Metastatic Lung Carcinoma in the Adrenal Gland (tissue), 1 donor: Measurements from ENCODE around the gene POU2AF2.

DNA sequence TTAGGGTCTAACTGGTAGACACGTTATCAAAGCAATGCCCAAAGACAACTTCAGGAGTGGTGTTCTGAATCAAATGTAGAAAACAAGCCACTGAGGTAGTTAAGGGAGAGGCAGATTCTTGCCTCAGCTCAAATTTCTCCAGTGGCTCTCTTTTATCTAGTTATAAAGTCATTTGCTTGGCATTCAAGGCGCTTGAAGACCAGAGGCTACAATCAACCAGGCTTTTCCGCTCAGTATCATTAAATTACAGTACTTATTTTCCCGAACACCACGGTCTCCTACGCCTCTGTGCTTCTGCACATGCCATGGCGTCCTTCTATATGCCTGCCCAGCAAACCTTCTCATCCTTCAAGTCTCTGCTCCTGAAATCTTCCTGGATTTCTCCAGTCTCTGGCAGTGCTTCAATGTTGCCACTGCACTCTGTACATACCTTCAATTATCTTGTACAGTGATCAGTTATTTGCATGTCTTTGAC lies 1.5 kb downstream of the POGLUT3 start:
- PRO-cap, result no peak

DNA sequence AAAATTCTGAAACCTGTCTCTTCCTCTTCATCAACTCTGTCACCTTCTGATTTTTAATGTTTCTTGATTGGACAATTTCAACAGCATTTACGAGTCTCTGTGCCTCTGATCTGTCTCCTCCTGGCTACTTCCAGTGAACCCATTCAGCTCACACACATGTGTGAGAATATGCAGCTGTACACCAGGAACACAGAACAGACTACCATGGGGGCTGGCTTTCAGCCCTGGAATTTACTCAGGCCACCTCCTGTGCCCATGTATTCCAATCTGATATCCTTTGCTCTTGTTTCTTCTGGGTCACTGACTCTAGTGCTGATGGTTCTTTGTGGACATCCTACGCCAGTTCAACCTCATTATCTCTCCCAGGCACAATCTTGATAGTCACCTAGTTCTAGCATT lies 23.1 kb upstream of the ZC3H12C start:
- PRO-cap, result no peak

- PRO-cap, result no peak
Measured at GRCh38 chr11:110093463-110093631, 155 bp downstream of the ZC3H12C start.

DNA sequence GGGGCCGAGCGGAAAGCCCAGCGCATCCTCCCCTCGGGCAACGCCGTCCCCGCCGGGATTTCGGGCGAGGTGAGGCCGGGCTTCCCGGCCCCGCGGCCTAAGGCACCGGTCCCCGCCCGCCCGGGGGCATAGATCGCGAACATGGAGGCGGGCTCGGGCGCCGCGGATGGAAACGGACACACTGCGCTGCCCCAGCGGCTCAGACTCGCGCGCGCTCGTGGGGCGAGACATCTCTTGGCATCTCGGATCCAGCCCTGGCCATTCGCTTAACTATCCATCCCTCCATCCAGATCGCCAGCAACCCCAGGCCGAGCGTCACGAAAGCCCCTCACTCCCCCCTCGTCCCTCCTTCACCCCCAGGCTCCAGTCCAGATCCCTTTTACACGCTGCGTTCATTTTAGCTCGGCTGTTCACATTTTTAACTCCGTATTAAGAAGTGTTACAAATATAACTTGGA lies 468 bp downstream of the ZC3H12C start:
- PRO-cap, result bidirectional peak, plus-strand start at position 129 of the sequence, minus-strand start at position 143 of the sequence

DNA sequence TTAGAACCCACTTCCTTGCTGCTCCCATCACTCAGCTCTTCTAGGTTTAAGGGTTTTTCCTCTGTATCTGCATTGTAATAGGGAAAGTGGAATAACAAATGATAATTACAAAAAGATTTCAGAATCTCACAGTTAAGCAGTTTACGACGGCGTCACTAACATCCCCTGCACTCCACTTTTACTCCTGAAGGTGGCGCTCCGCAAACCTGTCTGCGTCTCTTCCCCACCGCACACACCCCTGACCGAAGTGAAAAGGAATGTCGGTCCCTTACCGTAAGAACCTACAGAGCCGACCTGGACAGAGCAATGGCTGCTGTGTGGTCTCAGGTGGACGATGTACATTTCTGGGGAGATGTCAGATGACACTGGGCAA lies 80.9 kb downstream of the ZC3H12C start:
- PRO-cap, result no peak

DNA sequence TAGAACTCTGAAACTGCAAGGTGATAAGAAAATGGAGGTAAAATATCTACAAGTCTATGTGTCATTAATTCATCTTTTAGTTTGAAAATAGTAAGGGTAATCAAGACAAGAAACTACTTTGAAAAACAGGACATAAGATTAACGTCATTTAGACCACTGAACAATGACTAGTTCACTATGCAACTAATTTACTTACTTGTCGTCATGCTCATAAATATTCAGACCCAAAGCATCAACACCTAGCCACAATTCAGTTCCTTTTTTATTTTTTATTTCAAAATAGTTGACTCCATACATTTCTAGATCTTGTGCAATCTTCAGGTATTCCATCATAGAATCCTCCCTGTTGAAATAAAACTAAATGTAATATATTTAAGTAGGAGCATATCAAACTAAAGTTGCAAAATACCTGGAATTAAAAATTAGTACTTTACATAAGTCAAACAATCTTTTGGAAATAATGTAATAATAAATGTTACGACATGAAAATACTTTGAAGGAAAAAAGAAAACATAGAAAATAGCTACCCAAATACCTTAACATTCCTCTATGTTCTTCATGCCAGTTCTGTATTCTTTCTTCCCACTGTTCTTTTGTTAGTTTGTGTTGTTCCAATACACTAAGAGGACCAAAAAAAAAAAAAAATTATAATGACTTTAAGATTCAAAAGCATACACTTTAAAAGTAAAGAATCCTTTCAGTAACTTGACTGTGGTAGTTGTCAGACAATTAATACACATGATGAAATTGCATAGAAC lies 38.7 kb downstream of the RDX start:
- PRO-cap, result no peak

DNA sequence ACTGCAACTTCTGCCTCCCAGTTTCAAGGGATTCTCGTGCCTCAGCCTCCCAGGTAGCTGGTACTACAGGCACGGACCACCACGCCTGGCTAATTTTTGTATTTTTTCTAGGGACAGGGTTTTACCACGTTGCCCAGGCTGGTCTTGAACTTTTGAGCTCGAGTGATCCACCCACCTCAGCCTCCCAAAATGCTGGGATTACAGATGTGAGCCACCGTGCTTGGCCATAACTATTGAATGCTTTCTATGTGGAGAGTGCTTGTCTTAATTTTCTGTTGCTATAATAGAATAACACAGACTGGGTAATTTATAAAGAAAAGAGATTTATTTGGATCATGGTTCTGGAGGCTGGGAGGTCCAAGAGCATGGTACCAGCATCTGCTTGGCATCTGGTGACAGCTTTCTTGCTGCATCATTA lies 34.2 kb downstream of the FDX1 start:
- PRO-cap, result no peak

DNA sequence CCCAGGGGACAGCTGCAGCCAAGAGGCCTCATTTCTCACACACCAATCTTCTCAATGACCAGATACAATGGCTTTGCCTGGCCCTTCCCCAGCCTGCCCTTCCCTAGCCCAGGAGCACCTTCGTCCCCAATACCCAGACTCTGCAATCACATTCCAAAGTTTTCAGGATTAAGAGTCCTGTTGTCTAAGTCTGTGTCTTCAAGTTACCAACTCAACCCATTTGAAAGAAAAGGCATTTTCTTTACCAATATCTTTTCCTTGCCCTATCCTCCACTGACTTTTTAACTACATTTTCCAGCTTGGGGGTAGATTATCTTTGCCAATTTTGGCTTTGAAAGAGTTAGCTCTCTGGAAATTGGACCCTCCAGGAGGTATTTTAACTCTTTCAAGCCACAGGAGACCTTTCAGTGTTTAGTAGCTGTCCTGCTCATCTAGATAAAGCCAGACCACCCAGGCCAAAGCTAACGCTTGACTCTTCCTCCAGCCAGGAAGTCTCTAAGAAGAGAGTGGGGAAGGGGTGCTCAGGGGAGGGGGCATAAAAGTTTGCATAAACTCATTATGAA lies 235.2 kb upstream of the ARHGAP20 start:
- PRO-cap, result no peak

GRCh38 chr11:111245654-111245998 lies at the start of gene POU2AF2:
TSS of gene POU2AF2 (plus strand) at chr11:111245725.
- PRO-cap, result no peak

- PRO-cap, result no peak
Measured at GRCh38 chr11:111283810-111284644, 14.3 kb upstream of the POU2AF3 start.

DNA sequence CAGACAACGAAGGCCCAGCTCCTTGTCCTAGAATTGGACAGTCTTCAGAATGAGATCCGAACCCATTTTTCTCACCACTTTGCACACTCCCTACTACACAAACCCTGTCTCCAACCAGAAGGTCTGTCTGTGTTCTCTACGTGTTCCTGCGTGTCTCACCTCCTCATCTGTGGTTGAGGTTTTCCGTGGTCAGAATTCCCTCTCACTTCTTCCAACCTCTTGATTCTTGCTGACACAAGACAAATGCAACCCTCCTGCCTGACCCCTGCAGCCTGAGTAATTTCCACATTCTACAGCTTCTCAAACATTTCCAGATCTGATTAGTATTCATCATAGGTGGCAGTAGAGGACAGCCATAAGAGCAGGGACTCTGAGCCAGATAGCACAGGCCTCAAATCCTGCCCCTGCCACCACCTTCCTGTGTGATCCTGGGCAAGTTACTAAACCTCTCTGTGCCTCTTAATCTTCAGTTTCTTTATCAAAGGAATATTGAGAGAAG lies 19.9 kb downstream of the POU2AF1 start:
- PRO-cap, result no peak

GRCh38 chr11:111725713-111726890 lies 40.1 kb downstream of the PPP2R1B start:
- PRO-cap, result no peak

DNA sequence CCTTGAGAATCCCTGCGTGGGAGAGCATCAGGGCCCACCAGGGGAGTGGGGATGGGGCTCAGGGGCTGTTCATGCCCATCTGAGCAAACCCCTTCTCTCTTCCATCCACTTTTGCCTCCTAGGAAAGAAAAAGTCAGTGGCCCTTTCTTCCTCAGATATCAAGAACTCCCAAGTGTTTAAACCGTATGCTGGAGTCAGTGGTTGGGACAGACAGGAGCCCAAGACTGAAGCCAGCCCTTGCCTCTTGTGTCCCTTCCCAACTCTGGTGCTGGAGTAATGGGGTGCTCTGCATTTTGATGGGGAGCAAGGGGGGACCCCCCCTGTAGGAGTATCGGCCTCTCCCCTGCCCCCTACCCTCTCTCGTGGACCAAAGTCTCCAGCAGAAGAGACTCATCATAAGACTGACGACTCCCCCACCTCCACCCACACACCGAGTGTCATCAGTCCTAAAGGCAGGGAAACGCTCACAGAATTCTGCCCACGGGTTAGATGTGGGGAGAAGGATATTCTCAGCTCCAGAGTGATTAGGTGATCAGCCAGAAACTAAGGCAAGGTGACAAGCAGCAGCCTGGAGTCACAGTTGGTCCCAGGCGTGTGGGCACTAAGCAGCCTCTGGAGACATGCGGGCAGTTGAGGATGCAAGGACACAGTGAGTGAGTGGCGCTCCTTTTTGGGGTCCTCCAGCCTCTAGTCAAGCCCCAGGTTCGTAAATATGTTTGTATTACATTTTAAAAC lies 38.8 kb downstream of the PPP2R1B start:
- PRO-cap, result no peak

GRCh38 chr11:111940731-111941185 lies 3.6 kb downstream of the DIXDC1 start:
- PRO-cap, result no peak

DNA sequence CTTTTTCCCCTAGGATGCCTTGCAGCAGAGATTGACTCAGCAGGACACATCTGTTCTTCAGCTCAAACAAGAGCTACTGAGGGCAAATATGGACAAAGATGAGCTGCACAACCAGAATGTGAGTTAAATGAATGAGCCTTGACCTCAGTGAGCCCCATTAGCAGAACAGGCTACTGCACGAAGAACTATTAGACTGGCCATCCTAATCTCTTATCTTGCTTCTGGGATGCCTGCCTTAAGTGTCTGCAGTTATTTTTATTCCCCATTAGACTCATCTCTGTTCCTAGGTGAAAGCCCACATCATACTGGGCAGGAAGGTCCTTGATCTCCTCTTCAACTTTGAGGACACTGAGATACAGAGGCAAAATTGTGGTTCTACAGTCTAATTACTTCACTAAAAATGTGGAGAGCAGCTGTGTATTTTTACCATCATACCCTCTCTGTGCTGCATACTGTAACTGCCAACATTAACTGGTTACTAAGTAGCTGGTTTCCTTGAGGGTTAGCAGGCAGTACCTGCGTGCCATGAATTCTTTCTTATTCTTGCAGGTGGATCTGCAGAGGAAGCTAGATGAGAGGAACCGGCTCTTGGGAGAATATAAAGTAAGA lies 32.7 kb upstream of the DLAT start:
- PRO-cap, result no peak

- PRO-cap, result no peak
Measured at GRCh38 chr11:112017543-112018260, 7.5 kb upstream of the DLAT start.

DNA sequence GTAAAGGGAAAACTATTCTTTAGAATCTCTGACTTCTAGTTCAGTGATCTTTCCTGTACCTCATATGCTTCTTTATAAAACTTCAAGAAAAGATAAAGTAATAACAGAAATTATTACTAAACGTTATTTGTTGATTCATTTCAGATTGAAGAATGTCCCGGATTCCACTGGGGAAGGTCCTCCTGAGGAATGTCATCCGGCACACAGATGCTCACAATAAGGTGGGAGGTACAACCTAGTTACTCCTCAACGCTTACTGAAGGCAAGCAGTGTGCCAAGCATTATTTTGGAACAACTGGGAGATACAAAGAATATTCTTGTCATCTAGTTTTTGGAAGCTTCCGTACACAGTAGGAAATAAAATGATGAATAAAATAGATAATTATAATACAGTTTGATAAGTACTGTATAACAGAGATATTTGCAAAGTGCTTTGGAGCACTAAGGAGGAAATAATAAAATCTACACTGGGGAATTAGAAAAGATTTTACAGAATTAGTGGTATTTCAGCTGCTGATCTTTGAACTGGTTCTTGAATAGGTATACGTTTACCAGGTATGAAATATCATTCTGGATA lies 1.4 kb downstream of the NKAPD1 start:
- PRO-cap, result no peak

DNA sequence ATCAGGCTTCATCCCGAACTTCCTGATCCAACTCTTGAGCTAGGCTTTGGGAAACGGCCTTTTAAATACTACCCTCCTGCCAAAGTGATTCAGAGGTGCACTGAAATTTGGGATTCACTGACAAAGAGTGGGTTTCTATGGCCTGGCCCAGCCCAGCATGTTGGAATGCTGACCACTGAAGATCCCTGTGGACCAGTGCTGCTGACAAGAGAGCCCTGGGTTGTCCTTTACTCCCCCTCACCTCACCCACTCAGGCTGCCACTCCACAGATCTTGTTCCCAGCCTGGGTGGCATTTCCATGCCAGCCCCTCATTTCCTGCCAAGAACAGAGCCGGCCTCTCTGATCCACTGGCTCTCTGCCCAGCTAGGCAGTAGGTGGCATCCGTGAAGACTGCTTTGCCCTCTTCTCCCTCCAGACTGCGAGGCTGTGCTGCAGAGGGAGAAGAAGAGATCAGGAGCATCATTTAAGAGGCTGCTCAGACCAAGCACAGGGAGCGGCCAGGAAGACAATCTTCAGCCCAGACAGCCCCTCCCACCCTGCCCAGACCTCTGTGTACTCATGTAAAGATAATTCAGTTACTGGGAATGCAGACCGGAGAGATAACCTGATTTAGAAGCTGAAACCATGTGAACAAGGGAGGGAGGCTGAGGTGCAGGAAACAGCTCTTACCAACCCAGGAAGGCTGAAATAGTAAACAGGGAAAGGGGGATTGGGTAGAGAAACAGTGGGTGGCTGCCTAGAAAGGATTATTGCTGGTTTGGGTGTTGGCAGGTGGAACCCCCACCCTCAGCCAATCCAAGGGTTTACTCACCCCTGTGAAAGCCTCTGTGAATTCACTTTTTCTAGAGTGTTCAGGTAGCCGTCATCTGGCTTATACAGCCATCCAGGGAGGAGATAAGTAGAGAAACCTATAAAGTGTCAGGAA lies 126.9 kb upstream of the NCAM1 start:
- PRO-cap, result no peak

DNA sequence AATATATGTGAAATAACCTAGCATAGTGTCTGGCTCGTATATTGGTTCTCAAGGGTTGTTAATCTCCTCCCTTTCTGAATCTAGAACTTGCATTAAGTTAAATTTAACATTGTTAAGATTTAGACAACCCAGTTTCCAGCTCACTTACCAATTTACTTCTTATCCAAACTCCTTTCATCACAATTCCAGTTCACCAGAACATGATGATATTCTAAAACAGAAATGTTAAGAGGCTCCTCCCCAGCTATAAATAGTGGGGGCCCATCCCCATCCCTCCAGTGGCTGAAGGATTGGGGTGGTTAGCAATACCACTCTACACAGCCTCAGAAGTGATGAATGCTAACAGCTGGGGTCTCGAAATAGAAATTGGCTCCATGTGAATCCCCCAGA lies 98.0 kb upstream of the NCAM1 start:
- PRO-cap, result no peak

- PRO-cap, result no peak
Measured at GRCh38 chr11:113475509-113475905, 309 bp upstream of the DRD2 start.